Metastatic Breast Carcinoma in the Ovary (tissue), 3 donors: ENCODE measurements around the gene P2RX7.

DNA sequence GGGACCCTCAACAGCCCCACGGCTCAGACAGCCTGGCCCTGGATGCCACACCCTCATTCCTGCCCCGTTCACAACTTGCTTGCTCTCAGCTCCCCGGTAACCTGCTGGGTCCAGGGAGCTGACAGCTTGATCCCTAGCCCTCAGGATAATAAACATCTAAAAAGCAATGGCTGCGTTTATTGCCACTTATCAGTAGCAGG is 24.2 kb upstream of the RPLP0 start:
- PRO-cap, 3 experiments: no peak in any of the 3 experiments

DNA sequence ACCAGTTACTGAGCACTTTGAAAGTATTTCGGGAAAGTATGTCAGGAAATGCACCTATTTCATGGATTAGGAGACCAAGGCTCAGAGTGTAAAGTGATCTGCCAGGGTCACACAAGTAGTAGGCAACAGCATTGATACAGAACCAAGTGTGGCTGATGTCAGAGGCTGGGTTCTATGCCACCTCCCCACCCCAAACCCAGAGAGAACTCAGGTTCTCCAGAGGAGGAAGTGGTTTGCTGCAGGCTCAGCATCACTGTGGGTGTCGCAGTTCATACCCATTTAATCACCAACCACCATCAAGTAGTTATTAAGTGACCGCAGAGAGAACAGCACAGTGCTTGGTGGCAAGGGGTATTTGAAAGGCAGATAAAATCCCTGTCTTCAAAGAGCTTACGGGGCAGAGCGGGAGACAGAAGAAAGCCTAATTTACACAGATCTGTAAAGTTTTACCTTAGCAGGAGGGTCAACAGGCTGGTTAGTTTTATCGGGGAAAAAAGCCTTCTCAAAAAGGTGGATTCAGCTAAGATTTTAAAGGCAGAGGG is 13.5 kb downstream of the PXN start:
- PRO-cap, 3 experiments: peak in 1 of 3 experiments; most common plus-strand start position 307 of the sequence (in 1); most common minus-strand start position 176 of the sequence (in 1)

DNA sequence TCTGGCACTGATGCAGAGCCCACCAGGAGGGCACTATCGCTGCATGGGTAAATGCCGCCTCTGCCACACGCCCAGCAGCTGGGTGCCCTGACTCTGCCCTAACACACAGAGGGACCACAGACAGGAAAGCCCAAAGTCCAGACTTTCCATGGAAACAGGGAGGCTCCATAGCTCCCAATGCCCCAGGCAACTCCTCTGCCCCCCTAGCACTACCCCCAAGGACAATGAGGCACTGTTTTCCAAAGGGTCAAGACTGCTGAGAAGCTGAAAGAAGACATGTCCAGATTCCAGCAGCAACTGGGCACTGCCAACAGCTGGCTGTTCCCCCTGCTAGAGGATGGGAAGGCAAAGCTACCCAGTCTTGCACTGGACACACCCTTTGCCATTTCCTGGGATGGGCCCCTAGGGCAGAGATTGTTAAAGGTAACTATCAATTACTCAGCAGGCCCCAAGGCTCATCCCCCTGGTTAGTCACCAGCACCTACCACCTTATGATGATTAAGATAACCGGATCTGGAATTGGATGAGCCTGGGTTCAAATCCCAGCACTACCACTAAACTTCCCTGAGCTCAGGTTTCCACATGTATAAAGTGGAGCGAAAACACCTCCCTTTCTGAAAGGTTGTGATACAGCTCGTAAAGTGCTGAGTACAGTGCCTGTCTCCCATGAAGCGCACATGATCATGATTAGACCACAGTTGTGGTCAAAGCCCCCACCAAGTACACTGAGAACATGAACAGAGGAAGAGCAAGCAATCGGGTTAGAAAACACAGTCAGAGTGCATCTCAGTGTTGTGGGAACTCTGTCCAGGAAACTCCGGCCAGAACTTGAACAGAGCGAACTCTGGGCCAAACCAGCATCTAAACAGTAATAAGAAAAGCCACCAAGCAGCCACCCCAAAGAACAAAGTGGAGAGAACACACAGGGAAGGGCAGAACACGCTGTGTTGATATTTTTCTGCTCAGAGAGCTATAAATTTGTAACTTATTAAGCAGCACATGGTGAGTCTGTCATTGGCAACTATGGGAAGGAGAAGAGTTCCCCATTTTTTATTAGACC is 3.2 kb downstream of the PXN start:
- PRO-cap, 3 experiments: peak in 3 of 3 experiments; most common plus-strand start position 900 of the sequence (in 3); most common minus-strand start position 831 of the sequence (in 1)

DNA sequence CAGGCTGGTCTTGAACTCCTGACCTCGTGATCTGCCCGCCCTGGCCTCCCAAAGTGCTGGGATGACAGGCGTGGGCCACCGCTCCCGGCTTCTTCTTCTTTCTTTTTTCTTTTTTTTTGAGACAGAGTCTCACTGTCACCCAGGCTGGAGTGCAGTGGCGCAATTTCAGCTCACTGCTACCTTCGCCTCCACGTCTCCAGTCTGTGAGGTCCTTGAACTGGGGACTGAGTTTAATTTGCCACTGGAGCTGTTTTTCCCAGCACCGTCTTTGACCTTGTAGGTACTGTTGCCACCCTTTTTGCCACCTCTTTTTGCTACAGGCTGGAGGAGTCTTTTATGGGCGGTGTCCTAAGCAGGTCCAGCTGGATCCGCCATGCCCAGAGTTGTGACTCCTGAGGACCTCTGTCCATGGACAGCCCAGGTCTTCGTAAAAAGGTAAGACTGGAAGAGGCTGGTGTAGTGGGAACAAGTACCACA is 11.6 kb upstream of the SIRT4 start:
- PRO-cap, 3 experiments: peak in 2 of 3 experiments; most common plus-strand start position 380 of the sequence (in 2); most common minus-strand start position 270 of the sequence (in 1)

GRCh38 chr12:120413952-120414423 is 23.9 kb upstream of the COX6A1 start:
- PRO-cap, 3 experiments: no peak in any of the 3 experiments

DNA sequence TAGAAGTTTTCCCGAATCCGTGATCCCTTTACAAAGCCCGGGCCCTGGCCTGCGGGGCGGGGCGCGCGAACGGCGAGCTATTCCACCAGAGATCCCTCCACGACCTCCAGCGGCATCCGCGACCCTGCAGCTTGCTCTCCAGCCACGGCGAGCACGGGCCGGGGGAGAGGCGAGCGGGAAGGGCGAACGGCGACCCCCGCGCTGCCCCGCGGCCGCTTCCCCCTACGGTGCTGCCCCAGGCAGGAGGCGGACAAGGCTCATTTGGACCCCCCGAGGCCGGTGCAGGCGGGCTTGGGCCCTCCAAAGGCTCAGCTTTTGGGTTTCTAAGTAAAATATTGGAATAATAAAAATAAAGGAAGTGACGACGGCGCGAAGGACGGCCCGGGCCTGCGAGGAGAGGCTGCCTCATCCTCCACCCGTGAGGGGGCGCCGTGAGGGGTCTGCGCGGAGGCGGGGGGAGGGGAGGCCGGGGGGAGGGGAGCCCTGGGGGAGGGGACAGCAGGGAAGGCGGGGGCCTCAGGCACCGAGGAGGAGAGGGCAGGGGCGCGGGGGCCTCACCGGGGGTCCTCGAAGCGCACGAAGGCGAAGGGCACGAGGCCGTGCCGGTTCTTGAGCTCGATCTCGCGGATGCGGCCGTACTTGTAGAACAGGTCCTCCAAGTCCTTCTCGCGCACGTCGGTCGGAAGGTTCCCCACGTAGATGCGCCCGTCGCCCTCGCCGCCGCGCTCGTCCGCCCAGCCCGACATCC is 510 bp downstream of the SRSF9 start:
- PRO-cap, 3 experiments: peak in 3 of 3 experiments; most common plus-strand start position 685 of the sequence (in 2); most common minus-strand start position 629 of the sequence (in 1)

GRCh38 chr12:120474552-120475081 is 5.1 kb upstream of the SRSF9 start:
- PRO-cap, 3 experiments: peak in 2 of 3 experiments; most common plus-strand start chr12:120474832 (in 1); most common minus-strand start chr12:120474755 (in 2)

- PRO-cap, 3 experiments: no peak in any of the 3 experiments
Measured at GRCh38 chr12:120562758-120563210, 18.4 kb downstream of the POP5 start.

DNA sequence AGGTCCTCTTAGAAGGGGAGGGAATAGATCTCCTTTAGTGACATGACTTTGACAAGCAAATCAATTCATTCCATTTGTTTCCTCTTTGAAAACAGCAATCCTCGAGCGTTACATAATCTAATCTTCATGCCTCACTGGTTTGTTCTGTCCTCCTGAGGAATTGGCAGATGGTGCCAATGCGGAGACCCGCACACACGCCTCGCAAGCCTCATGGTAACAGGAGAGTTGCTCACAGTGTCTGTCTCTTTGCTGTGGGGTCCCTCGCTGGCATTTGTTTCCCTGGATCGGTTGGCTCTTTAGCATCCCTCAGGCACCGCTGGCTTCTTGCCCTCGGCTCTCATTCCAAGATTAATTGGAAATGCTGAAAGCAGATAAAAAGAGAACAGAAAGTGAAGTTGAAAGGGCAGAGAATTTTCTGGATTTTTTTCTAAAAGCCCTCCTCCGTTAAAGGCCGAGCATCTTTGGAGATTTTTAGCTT is 10.3 kb upstream of the CABP1 start:
- PRO-cap, 3 experiments: no peak in any of the 3 experiments

DNA sequence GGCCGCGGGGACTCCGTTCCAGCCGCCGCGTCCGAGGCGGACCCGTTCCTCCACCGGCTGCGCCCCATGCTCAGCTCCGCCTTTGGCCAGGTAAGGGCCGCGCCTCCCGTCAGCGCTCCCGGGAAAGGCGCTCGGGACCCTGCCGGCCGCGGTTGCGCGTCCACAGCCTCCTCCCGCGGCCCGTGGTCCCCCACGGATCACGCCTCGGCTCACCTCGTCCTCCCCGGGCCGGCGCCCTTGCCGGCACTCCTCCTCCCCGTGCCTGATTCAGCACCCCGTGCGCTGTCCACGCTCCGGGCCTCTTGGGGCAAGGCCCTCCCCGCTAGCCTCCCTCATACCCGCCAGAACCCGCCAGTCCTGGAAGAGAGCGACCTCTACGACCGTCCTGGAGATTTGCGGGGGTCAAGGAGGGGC is 831 bp downstream of the CABP1 start:
- PRO-cap, 3 experiments: no peak in any of the 3 experiments

- PRO-cap, 3 experiments: no peak in any of the 3 experiments
Measured at GRCh38 chr12:120692218-120693203, 5.6 kb downstream of the MLEC start.

- PRO-cap, 3 experiments: no peak in any of the 3 experiments
Measured at GRCh38 chr12:120764526-120765184, 39.0 kb downstream of the ACADS start.

DNA sequence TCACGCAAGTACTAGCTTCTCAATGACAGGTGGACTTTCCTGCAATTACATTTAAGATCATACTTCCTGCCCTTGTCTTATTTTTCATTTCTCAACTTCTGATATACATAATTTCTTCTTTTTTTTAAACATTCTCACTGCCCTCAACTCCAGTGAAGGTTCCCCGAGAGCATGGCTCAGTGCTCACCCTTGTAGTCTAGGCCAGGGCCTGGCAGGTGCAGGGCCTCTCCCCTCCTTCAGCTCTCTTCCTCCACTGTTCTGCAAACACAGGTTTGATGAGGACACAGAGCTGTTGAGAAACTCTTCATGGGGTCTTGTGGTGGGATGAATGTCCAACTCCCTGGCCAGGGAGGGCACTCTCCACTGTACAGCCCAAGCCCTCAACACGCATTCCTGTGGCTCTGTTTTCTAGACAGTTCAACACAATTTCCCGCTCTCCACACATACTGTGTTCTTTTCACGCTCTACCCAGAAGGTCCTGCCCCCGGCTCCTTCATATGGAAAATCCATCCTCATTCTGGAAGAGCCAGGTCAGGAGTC is 45.9 kb downstream of the ACADS start:
- PRO-cap, 3 experiments: no peak in any of the 3 experiments

DNA sequence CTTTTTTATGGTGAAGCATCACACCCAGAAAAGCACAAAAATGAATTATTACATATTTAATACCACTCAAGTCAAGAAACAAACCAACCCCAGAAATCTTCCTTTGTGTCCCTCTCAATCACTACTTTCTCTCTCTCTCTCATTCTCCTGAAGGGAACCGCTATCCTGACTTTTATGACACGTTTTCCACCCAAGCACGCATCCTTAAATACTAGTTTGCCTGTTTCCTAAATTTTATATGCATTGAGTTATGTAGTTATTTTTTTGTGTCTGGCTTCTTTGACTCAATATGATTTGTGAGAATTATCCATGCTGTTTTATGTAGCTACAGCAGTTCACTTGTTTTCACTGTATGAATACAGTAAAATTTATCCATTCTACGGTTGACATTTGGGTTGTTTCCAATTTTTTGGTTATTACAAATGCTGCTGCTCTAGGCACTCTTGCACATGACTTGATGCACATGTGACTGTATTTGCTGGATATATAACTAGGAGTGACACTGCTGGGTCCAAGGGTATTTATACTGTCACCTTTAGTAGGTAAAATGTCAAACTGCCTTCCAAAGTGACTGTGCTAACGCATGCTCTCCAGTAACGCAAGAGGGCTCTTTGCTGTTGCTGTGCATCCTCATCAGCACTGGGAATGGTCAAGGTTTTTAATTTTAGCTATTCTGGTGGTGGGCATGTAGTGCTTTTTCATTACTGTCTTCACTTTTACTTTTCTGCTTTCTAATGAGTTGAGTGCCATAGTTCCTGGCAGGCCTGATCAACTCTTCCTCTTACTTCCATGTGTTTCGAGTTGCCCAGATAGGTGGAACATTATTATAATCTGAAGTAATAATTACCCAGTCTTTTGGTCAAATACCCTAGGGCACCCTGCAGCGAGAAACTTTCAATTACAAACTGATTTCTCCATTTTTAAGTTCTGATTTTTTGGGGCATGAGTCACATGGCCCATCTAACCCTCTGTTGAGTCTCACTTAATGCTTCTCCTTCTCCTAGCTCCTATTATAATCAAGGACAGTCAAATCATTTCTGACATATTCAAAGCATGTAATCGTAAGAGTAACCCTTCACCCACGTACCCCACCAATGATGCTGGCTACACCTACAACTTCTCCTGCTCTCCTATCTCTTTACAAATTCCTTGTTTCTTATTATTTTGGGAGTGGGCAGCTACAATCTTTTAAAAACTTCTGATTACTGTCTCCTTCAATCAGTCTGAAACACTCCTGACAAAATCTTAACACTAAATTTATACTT is 62.3 kb downstream of the ACADS start:
- PRO-cap, 3 experiments: no peak in any of the 3 experiments

DNA sequence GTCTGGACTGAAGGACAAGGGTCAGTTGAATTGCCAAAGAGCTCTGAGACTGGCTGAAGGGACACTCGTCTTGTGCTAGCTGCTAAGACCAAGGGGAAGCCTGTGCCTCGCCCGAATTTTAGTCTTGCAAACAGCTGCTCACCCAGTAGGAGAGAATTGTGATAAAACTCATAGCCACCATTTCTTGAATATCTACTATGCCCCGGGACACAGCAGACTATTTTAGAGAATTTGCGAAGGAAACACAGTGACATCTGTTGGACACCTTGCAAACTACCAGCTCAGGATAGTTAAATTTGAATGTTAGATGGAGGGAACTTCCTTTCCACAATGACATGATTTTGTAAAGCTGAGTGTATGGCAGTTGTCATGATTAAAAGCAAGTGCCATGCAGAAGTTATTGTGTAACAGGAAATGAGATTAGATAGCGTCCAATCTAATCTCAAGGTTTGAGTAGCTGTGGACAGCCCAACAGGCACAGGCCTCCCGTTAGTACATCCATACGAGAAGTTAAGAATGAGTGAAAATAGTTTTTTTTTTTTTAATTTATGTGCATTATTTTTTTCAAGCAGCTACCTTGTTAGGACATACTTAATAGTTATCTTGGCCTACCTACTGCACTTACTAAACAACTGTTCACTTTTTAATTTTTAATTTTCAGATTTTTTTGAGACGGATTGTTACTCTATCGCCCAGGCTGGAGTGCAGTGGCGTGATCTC is 6.5 kb upstream of the HNF1A start:
- PRO-cap, 3 experiments: no peak in any of the 3 experiments

DNA sequence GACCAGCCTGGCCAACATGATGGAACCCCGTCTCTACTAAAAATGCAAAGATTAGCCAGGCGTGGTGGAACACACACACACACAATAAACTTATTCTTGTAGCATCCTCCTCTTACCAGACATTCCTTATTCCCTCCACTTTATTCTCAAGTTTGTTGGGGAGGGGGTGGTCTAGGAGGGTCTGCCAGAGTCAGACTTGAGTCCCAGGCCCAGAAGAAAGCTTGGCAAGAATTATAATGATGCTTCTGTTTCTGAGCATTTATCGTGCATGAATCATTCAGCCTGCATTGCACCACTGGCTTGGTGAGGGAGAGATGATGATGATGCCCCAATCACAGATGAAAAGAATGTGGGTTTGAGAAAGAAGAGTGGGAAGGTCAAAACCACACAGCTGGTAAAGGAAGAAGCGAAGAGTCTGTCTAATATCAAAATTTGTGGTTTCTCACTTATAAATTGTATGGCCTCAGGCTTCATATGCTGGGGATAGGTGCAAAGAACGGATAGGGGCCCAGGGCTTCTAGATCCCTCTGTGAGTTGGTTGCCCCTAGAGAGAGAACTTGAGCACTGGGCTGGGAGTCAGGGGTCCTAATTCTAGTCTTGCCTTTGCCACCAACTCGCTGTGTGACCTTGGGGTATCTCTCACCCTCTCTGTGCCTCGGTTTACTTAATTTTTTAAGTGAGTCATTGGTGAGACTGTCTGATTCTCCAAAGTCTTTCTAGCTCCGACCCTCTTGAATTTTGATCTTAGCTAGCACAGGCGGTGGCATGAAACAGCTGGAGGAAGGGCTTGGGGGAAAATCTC is 2.3 kb downstream of the OASL start:
- PRO-cap, 3 experiments: no peak in any of the 3 experiments

DNA sequence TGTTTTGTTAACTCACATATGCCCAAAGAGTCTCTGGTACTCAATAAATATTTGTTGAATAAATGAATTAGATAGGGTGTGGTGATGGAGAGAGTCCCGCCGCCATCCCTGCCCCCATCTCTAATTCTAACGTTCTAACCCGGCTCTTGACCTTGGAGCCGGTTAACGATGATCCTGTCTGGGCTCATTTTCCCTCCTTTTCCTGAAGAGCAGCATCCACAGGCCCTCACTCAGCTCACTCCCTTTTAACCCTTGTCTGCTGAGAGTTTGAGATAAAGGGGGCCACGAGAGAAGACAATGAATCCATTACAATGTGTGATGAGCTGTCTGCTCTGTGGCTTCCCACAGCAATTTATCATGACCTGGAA is 18.8 kb upstream of the P2RX7 start:
- PRO-cap, 3 experiments: no peak in any of the 3 experiments

DNA sequence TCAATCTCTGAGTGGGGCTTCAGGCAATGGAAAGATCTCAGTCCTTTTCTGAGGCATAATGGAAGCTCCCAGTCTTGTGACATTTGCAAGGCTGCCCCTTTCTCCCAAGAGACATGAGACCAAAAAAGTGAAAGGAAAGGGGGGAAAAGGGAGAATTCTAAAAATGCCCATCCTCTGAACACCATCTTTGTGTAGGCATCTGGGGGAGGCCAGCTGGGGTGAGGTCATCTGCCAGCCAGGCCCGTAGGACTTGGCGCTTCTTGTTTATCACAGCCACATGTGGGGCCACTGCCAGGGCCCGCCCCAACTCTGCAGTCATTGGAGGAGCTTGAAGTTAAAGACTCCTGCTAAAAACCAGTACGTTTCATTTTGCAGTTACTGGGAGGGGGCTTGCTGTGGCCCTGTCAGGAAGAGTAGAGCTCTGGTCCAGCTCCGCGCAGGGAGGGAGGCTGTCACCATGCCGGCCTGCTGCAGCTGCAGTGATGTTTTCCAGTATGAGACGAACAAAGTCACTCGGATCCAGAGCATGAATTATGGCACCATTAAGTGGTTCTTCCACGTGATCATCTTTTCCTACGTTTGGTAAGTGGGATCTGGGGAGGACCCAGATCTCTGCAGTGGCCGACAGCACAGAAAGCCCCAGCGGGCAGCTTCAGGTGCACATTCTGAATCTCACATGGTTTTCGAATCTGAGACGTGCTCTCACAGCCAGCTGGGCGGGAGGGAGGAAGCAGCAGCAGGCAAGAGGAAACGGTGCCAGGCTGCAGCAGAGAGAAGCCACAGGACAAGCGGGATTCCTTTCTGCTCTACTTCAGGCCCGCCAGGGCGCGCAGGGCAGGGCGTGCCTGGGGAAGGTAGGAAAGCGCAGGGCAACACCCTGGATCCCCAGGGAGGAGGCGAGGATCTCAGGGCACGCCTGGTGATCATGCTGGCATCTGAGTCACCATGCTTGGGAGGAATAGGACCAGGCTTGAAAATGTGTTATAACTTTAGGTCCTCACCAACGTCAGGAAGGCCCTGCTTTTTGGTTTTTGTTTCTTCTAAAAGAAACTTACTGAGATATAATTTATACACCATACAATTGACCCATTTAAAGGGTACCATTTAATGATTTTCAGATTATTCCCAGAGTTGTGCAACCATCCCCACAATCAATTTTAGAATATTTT is at the start of gene P2RX7:
TSS of gene P2RX7 (plus strand) at position 363 of the 1,169 bp plus-strand sequence.
- PRO-cap, 3 experiments: peak in 2 of 3 experiments; most common plus-strand start position 429 of the sequence (in 2)

DNA sequence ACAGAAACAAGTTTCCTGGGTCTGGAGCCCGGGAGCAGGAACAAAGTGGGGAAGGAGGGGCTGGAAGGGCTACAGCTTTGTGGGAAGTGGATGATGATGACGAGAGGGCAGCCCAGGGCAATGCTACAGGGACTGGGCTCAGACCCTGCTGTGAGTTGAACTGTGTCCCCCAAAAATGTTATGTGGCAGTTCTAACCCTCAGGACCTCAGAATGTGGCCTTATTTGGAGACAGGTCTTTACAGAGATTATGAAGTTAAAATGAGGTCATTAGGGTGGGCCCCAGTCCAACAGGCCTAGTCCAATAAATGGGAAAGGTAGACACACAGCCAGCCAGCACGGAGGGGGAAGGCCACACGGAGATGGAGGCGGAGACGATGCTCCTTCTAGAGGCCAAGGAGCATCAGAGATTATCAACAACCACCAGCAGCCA is 14.3 kb downstream of the CAMKK2 start:
- PRO-cap, 3 experiments: no peak in any of the 3 experiments

GRCh38 chr12:121288176-121289021 is 8.1 kb downstream of the CAMKK2 start:
- PRO-cap, 3 experiments: no peak in any of the 3 experiments